ENCODE measurements around a stretch of chr14.

GRCh38 chr14:59359405-59360083 is 105.6 kb downstream of the GPR135 start:
- RRBS: no CpG with 5 or more reads among the region's 4 CpGs

DNA sequence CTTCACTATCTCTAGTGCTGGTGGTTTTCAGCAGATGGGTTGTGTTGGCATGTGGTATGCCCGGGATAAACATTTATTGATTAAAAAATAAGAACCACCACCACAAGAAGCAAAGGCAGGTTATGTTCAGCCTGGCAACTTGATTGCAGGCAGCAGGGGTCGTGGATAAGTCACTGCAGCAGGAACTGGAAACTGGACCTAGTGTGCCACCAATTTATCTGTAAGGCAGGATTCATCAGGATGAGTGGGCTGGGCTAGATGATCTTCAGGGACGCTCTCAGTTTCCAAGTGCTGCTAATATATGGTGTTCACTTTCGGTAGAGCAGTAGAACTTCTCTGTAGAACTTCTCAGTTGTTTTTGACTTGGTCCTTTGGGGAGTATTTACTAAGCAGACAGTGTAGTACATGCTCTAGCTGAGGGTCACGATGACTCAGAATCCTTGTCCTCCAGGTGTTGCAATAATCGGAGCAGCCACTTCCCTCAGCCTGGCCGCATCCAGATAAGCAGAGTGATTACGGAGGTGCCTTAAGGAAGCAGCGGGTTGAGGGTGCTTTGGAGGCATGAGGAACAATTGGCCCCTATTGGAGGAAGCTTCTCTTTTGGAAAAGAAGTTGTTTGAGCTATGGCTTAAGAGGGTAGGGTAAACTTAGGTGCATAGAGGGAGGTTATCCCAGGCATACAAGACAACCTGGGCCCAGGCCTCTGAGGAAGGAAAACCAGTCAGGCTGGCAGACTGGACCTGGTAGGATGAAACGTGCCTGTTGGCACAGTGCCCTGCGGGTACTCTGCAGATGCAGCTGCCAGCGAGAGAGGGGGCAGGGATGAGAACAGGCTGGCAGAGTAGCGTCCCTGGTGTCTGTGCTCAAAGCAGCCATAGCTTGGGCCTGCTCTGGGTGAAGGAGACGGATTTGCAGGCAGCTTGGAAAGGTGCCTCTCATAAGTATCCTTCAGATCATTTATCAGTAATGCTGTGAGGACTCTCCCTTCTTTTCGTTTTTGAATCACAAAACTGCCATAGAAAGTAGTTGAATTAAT is 104.0 kb downstream of the GPR135 start:
- RRBS: no CpG with 5 or more reads among the region's 15 CpGs

DNA sequence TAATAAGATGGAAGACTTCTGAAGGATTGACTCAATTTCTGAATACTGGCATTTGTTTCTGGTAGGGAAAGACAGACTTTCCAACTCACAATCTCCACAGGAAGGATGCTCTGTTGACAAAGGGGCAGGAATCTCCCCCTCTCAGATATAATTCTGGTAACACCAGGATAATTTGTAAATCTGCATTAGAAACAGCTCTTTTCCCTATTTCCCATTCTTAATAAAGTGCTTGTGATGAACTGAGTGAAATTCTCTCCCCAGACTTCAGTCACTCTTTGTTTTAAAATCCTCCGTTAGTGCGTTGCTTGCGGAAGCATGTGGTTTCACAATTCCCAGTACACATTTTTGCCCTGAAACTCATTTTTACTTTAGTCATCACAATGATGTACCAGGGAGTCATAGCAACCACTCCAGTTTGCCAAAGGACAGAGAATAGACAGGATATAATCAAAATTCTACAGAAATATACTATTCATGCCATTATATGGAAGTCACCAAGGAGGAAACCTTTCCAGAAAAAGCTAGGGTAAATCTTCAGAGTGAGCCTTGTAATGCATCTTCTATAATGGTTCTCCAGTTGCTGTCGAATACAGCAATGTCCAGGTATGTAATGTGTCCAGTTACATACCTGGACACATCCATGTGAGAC is 58.0 kb downstream of the GPR135 start:
- RRBS: no CpG with 5 or more reads among the region's 4 CpGs

- RRBS: no CpG with 5 or more reads among the region's 37 CpGs
Measured at GRCh38 chr14:59464010-59464433, 1.2 kb downstream of the GPR135 start.

- RRBS: no CpG with 5 or more reads among the region's 11 CpGs
Measured at GRCh38 chr14:59583121-59583523, 6.5 kb upstream of the CCDC175 start.

GRCh38 chr14:59952115-59952652 is 81.6 kb upstream of the RTN1 start:
- RRBS: no CpG with 5 or more reads among the region's 30 CpGs

- RRBS: no CpG with 5 or more reads among the region's 4 CpGs
Measured at GRCh38 chr14:60212734-60213378, 36.2 kb upstream of the PPM1A start.

DNA sequence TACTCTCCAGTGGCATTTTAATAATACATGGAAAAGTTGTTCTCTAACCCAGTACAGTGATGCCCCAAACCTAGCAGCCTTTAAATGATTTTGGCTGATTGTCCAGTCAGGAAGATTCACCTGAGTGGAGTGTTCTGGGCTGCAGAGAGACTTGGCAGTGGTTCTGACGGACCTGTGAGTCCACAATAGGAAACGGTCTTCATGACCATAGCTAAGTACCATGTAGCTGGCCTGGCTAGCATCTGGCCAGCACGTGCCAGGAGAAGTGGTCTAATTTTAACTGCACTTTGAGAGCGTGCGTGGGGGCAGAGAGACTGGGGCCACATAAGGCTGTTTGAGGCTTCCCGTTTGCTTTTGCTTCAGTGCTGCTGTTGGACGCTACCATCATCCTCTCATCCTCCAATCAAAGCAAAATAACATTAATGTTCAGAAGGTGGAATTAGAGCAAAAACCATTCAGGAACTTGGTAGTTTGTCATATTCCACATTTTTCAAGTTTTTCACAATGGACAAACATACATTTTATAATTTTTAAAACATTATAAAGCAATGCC is 54.8 kb downstream of the PPM1A start:
- RRBS: no CpG with 5 or more reads among the region's 7 CpGs

DNA sequence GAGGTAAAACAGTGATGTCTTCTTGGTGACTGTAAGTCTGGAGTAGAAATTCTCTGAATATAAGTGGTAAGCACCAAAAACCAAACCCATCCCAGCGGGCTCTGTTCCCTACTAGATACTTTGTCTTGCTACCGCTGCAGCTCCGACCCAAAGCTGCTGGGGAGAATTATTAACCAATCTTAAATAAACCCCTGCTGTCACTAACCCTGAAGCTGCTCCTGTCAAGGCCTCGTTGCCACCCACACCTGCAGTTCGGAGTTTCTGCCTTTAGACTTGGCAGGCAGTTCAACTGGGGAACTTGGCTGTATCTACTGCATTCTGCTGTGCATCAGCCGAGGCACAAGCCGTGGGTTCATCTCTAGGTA is 55.4 kb downstream of the PPM1A start:
- RRBS: no CpG with 5 or more reads among the region's 7 CpGs

- RRBS: no CpG with 5 or more reads among the region's 11 CpGs
Measured at GRCh38 chr14:60616458-60617144, 32.7 kb downstream of the SIX1 start.

- RRBS: no CpG with 5 or more reads among the region's 13 CpGs
Measured at GRCh38 chr14:60645730-60646630, 3.3 kb downstream of the SIX1 start.

GRCh38 chr14:60736479-60737257 is 2.1 kb downstream of the MNAT1 start:
- RRBS: no CpG with 5 or more reads among the region's 5 CpGs

DNA sequence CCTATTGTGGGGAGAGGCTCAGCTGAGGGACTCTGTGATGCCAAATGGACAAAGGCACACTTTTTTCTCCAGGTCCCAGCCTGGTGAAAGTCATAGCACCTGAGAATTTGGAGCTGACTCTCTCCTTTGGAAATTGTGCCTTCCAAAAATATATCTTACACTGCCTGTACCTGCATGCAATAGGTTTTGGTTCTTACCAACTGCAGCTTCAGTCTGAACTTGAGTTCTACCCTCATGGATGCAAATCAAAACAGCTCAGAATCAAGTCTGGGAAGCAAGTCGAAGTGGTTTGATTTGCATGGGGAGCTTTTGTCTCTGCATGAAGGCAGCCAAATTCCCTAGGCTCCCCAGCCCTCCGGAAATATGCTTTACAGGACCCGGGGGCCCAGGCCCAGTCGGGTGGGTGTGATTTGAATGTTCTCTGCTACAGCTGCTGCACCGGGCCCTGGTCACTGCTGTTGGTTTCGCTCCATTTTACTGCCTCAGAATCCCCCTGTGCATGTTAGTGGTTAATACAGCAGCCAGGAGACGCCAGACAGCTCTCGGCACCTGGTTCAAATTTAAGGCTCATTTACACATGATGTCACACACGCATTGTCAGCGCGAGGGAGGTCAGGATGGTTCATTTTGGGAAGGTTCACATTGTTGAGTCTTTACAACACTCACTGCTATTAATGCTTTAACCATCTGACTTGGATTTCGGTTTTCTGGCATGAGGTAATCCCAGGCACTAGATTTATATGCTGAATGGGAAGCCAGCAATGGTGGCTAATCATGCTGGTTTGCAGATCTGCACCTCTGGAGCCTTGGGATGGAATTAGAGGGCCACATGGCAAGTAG is 99.5 kb downstream of the SLC38A6 start:
- RRBS: 42% methylated on average over 3 of the region's 12 CpGs

DNA sequence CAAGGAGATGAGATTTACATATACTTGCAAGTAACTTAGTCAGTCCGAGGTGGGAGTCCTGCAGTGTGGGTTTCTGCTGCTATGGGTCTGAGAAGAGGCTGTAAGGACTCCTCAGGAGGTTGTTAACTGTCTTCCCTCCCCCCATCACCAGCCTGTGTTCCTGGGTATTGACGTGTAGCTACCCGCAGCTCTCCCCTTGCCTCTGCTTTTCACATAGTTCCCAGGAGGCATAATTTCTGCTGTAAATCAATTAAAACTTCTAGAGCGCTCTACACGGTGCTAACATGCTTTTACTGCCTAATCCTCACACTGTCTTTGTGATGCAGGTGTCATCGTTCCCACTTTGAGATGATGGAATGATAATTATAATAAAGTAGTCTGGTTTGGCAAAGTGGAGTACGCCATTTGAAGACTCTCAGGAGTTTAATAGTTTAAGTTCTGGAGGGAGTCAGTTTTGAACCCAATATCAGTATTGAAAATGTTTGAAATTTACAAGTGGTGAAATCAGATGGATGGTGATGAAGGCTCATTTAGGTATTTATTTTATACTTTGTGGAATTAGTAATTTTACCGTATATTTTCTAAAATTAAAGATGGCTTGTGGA is 1.8 kb downstream of the PRKCH start:
- RRBS: no CpG with 5 or more reads among the region's 8 CpGs

DNA sequence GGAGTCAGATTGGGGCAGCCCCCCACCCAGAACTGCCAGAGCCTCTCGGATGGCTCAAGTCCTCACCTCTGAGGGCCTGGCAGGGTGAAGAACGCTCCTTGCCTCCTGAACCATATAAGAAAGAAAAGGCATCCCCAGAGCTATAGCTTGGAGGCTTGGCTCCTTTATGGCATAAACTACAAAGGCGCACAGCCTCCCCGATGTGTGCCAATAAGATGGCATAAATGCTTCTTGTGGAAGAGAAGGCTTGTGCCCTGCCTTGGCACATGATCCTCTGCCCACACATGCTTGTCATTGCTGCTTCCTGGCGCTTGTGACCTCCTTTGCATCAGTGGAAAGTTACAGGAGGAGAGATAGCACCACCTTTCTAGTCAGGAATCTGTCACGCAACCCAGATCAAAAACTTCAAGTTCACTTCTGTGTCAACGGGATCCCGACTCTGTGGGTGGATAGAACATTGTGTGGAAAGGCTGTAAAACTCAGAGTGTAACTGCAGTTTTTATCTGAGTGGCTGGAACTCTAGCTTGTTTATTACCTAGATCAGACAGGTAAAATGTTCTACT is 183.8 kb upstream of the HIF1A start:
- RRBS: no CpG with 5 or more reads among the region's 8 CpGs

DNA sequence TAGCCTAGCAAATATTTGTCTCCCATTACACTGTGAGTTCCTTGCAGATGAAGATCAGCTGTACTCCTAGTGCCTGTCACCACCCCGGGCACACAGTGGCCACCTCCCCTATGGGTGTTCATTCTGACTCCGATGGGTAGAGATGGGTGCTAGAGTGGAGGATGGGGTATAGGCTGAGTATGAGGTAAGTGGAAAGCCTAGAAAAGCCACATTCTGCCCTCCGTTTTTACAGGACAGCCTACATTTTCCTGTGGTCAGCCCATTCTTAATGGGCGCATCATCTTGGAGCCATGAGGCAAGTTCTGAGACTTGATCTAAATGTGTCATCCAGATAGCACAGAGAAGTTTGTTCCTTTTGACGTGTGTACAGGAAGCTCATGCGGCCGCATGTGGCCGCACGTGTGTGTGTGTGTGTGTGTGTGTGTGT is 166.7 kb upstream of the HIF1A start:
- RRBS: no CpG with 5 or more reads among the region's 9 CpGs

GRCh38 chr14:61670956-61671679 is 24.2 kb upstream of the HIF1A start:
- RRBS: no CpG with 5 or more reads among the region's 5 CpGs

- RRBS: no CpG with 5 or more reads among the region's 3 CpGs
Measured at GRCh38 chr14:61735425-61735829, 26.8 kb upstream of the SNAPC1 start.

DNA sequence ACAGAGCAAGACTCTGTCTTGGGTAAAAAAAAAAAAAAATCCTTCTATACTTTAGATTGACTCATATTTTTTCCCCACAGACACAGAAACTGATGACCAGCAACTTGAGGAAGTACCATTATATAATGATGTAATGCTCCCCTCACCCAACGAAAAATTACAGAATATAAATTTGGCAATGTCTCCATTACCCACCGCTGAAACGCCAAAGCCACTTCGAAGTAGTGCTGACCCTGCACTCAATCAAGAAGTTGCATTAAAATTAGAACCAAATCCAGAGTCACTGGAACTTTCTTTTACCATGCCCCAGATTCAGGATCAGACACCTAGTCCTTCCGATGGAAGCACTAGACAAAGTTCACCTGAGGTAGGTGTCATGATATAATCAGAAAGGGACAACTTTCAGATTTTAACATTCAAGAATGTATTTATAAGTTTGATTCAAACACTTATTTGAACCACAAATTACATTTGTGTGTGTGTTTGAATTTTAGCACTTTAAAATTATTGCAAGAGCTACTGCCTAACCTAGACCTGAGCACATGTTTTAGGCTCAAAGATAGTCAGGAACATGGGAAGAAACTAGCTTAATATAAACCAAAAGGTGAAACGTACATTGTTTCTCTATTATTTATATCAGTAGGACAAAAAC is 24.1 kb upstream of the SNAPC1 start:
- RRBS: no CpG with 5 or more reads among the region's 6 CpGs

Data from epithelial cell of esophagus (primary cell).